ENCODE results near the gene LITAFD.

DNA sequence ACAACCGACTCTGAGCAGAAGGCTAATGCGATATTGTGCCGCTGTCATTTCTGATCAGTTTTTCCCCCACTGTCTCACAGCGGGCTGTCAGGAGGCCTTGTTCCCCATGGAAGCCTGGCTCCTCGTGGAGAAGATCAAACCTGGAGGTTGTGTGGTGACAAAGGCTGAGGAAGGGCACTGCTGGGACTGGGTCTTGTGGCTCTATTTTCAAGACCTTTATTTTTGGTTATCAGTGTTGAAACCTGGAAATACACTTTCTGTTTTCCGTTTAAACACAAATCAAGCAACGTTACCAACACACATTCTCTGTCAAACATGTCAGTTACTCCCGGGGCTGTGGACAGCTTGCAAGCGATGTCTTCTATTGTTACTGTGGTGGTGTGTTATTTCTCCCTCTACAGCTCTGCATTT, 1245.4 kb downstream of the TMEM114 start:
- PRO-cap, 2 experiments, result no peak in any of the 2 experiments

DNA sequence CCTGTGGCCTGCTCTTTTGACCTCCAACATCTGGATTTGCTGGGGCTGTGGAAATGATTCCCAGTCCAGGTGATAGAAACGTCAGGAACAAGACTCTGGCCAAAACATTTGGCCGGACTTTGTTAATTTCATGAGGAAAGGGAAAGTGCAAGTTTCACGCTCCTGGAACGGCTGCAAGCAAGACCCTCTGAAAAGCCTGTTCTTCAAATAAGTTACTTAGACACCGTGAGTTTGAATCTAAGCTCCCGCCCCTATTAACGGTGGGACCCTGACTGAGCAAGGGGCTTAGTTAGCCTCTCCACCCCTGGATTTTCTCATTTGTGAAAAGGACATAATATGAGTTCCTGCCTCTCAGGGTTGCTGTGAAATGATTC, 42.4 kb downstream of the TMEM114 start:
- PRO-cap, 2 experiments, result no peak in any of the 2 experiments

GRCh38 chr16:8681022-8681652, 6.7 kb downstream of the ABAT start:
- PRO-cap, 2 experiments, result no peak in any of the 2 experiments

- PRO-cap, 2 experiments, result no peak in any of the 2 experiments
Measured at GRCh38 chr16:8694671-8695393, 20.4 kb downstream of the ABAT start.

- PRO-cap, 2 experiments, result no peak in any of the 2 experiments
Measured at GRCh38 chr16:8806116-8807252, 8.8 kb downstream of the PMM2 start.

DNA sequence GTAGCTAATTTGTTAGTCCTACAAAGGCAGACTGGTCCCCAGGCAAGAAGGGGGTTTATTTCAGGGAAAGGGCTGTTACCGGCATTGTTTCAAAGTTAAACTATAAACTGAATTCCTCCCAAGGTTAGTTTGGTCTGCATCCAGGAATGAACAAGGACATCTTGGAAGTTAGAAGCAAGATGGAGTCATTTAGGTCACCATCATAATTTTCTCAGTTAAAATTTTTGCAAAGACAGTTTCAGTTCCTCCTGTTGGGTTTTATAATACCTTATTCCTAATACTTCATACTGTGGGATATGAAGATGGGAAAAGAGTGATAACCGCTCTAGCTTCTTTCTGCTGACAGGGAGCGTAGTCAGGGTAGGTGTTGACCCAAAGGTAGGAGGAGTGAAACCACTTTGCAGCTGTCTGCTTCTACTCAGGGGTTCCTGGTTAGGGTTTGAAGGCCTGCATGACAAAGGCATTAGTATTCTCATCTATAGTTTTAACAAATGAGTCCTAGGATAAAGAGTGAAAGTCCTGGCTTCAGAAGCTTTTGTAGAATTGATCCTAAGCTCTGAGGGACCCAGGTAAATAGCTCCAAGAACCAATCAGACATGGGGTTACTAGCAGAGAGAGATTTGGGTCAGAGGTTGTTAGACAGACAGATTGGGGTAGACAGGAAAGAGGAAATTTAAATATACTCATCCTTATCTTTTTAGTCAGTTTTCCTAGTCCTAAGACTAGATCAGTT, 24.9 kb downstream of the PMM2 start:
- PRO-cap, 2 experiments, result no peak in any of the 2 experiments

- PRO-cap, 2 experiments, result no peak in any of the 2 experiments
Measured at GRCh38 chr16:8839437-8840211, 29.2 kb downstream of the CARHSP1 start.

- PRO-cap, 2 experiments, result no peak in any of the 2 experiments
Measured at GRCh38 chr16:8847722-8848802, 20.7 kb downstream of the CARHSP1 start.

- PRO-cap, 2 experiments, result no peak in any of the 2 experiments
Measured at GRCh38 chr16:8851767-8852520, 16.9 kb downstream of the CARHSP1 start.

DNA sequence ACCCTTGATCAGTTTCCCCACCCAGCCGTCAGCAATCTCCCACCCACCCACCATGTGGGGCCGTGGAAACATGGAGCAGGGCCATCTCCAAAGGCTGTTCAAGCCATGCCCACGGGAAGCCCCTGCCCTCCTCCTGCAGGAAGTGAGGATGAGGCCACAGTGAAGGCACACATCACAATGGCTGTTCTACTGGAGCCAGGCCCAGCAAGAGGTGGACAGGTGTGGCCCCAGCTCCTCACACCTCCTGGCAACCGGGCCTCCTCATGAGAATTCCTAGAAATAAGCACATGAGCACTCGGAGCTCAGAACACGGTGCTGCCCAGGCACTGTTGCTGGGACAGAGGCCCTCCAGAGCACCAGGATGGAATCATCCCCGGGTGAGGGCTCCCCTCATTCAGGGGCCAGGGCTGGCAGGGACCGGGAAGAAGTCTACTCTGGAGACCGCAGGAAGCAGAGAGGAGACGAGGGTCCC, at the start of gene LITAFD:
Gene LITAFD, plus strand, starts transcription at position 218 of the 472 bp plus-strand sequence.
- PRO-cap, 2 experiments, result no peak in any of the 2 experiments

- PRO-cap, 2 experiments, result no peak in any of the 2 experiments
Measured at GRCh38 chr16:8895491-8895841, 13.3 kb downstream of the LITAFD start.

- PRO-cap, 2 experiments, result no peak in any of the 2 experiments
Measured at GRCh38 chr16:8903743-8904118, 21.6 kb downstream of the LITAFD start.

- PRO-cap, 2 experiments, result no peak in any of the 2 experiments
Measured at GRCh38 chr16:8918163-8918660, 36.1 kb downstream of the LITAFD start.

DNA sequence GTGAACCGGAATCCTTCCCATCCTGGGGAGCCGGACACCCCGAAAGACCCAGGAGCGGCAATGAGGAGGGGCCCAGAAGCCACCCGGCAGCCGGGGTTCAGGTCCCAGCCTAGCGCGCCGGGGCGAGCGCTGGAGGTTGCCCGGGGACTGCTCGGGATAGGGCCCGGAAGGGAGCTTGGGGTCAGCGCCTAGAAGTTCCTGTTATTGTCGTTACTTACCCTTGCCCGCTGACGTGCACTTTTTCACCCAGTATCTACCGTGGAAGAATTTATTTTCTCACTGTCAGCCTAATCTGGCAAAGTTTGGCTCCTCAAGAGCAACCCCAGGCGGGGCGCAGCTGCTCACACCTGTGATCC, 448 bp upstream of the USP7 start:
- PRO-cap, 2 experiments, result no peak in any of the 2 experiments

- PRO-cap, 2 experiments, result peak in 2 of 2 experiments; most common minus-strand start chr16:9091239 (in 2)
Measured at GRCh38 chr16:9090985-9091414, 444 bp upstream of the HAPSTR1 start.

- PRO-cap, 2 experiments, result peak in 1 of 2 experiments; most common plus-strand start chr16:9093024 (in 1)
Measured at GRCh38 chr16:9092870-9093521, 1.6 kb downstream of the HAPSTR1 start.

- PRO-cap, 2 experiments, result no peak in any of the 2 experiments
Measured at GRCh38 chr16:9094254-9094868, 2.9 kb downstream of the HAPSTR1 start.

DNA sequence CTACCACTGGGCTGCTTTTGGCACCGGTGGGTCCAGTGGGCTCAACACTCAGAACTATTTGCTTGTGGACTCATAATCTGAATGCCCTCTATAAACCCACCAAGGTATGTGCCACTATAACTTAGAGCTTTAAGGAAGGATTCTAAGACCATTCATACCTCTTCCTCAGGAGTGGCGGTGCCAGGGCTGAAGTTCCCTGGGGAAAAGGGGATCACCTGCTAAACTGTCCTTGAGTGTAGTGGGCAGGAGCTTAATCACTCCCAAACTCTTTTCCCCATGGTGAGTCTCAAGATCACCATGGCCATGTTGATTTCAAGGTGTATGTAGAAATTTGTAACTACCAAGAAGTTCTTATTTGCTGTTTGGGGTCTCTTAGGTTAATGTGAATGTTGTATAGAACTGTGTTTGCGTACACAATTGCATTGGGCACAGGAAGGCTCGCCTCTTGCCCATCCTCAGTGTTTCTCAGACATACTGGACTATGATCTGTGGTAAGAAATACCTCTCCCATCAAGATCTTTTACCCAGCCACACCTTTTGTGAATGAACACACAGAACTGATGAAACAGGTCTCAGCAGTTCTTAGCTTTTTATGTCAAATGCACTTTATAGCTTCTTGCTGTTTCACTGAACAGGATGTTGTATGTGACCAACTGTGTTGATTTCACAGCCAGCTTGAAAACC, 31.3 kb downstream of the HAPSTR1 start:
- PRO-cap, 2 experiments, result no peak in any of the 2 experiments

DNA sequence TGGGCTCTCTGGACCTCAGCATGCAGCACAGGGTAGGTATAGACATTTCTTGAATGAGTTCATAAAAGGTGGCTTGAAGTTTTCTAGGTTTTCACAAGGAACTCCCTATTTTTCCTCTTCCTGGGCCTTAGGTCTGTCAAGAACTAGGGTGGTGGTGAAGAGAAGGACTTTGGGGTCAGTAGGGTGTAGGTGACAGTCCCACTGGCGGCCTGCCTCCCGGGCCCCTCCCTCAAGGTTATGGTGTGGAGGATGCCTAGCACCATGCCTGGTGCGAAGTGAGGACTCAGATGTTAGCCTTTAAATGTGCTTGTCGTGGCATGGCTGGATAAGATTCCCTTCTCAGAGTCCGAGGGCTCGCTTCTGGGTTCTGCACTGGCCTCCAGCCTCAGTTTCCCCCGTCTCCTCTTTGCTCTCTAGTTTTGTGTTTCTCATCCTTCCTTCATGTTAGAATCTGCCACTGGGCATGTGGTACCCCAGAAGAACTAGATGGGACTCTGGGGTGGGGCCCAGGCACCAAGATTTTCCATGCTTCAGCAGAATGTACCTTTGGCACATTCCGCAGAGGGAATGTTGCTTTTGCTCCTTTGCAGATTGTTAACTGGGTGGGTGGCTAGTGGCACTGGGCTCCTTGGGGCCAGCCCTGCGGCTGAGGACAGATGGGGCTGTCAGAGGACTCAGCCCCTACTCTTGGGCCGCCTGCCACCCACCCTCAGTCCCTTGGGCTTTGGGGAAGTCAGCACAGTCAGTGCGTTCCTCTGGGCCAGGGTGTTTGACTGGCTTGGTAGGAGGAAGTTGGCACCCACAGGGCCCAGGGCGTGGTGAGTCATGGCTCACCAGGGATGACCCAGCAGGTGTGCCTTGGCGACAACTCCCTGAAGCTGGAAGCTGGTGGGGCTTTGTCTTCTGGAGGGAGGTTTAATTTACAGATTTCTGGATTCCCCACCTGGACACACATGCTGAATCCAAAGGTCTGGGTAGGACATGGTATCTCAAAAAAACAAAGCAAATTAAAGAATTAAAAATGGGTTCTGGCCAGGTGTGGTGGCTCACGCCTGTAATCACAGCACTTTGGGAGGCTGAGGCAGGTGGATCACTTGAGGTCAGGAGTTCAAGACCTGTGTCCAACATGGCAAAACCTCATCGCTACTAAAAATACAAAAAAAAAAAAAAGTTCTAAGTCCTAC, 32.2 kb downstream of the HAPSTR1 start:
- PRO-cap, 2 experiments, result peak in 2 of 2 experiments; most common plus-strand start position 864 of the sequence (in 1); most common minus-strand start position 775 of the sequence (in 2)

GRCh38 chr16:9846264-9846885, 335.9 kb downstream of the GRIN2A start:
- PRO-cap, 2 experiments, result no peak in any of the 2 experiments

All from Colon Carcinoma Metastatic in the Brain (tissue), 2 donors.